Kidney epithelial cell (primary cell): ENCODE measurements around the genes GABRR3, OR5H6, OR5K4 and ST3GAL6.

DNA sequence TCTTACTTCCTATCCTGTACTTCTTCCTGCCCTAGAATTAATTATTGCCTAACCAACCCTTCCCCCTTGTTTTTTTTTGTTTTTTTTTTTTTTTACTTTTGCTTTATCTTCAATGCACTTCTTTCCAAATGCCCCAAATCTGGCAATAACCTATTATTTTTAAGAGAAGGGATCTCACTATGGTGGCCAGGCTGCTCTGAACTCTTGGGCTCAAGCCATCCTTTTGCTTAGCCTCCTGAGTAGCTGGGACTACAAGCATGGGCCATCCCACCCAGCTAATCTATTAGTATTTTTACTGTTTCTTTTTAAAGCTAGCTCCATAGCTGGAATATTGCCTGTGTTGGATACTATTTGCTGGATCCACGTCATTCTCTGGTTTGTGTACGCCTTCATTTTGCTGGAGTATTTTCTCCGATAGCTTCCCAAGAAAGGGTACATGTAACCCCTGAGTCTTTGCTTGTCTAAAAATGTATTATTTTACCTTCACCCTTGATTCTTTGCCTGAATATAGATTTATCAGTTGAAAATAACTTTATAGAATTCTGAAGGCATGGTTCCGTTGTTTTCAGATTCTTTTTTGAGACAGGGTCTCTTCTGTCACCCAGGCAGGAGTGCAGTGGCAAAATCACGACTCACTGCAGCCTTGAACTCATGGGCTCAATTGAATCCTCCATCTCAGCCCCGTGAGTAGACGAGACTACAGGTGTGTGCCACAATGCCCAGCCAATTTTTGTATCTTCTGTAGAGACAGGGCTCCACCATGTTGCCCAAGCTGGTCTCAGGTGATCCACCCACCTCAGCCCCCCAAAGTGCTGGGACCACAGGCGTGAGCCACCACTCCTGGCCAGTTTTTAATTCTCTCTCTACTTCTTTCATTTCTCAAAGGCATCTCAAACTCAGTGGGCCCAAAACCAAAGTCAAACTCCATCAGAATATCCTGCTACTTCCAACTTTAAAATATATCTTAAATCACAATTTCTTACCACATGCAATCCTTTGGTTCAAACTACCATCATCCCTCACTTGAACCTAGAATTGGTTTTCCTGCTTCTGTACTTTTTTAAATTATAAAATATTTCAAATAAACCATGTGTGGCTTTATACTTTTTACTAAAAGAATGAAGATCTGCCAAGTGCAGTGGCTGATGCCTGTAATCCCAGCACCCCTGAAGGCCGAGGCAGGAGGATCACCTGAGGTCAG, 3.7 kb downstream of the DHFR2 start:
- RAMPAGE, long total RNA: no peak
- RRBS: no CpG with 5 or more reads among the region's 9 CpGs

GRCh38 chr3:97439446-97439685, 325.2 kb upstream of the ARL6 start:
- RAMPAGE, long total RNA: no peak
- RRBS: no CpG with 5 or more reads among the region's 1 CpG

DNA sequence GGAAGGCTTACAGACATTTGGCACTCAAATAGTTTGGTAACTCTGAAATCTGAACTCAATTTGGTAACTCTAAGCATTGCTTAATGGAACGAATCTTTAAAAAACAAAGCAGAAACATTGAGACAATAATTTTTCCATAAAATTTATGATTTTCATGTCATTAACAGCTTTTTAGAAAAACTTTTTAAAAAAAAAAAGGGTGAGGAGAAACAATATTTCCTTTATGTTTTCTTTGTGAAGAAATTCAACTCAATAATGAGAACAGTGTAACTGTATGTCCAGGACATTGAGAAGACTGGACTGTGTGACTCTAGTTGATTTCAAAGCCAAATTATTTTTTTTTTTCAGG, 64.4 kb downstream of the CRYBG3 start:
- RAMPAGE, long total RNA: no peak
- RRBS: no CpG with 5 or more reads among the region's 1 CpG

- RAMPAGE, long total RNA: no peak
- RRBS: no CpG with 5 or more reads among the region's 3 CpGs
Observed at GRCh38 chr3:98035175-98035743, at the start of gene GABRR3. GABRR3 (minus strand) TSS chr3:98035315.

DNA sequence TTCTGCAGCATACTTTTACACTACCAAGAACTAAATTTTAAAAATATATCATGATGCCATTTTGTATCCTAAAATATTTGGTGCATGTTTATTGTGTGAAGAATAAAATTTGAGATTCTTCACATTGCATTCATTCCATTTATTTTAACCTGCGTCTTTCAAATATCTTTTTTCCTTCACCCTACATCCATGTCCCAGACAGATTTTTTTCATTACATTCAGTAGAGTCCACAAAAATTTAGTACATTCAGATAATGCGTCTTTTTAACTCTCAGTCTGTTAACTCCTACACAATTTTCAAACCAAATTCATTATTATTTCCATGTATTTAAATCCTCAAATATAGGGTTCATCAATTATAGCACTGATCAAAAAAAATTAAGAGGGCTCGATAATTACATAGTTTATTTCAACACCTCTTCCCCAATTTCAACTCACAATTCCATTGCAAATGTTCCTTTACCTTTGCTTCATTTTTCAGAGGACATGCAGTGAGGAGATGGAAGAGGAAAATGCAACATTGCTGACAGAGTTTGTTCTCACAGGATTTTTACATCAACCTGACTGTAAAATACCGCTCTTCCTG, at the start of gene OR5H6:
OR5H6 (plus strand) TSS at position 411 of the 586 bp plus-strand sequence.
- RAMPAGE, long total RNA: no peak
- RRBS: no CpG with 5 or more reads among the region's 4 CpGs

DNA sequence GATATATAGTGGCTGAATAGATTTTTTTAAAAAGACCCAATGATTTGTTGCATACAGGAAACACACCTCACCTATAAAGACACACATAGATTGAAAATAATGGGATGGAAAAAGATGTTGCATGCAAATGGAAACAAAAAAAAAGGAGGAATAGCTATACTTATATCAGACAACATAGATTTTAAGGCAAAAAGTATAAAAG, 17.1 kb downstream of the OR5H2 start:
- RAMPAGE, long total RNA: no peak

- RAMPAGE, long total RNA: no peak
- RRBS: no CpG with 5 or more reads among the region's 5 CpGs
Observed at GRCh38 chr3:98329476-98329881, 24.2 kb upstream of the OR5K4 start.

DNA sequence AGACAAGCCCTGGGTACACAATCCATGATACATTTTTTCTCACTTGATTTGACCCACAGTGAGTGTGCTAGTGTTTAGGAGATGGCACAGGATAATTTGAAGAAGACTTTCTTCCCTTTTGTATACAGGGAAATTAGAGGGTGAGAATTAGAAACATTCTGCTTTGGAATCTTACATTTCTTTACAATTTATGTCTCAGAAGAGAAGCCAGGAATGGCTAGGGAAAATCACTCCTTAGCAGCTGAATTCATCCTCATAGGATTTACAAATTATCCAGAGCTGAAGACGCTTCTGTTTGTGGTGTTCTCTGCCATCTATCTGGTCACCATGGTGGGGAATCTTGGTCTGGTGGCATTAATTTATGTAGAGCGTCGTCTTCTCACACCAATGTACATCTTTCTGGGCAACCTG, at the start of gene OR5K4:
OR5K4 (plus strand) TSS at position 214 of the 411 bp plus-strand sequence.
- RAMPAGE, long total RNA: no peak
- RRBS: no CpG with 5 or more reads among the region's 3 CpGs

DNA sequence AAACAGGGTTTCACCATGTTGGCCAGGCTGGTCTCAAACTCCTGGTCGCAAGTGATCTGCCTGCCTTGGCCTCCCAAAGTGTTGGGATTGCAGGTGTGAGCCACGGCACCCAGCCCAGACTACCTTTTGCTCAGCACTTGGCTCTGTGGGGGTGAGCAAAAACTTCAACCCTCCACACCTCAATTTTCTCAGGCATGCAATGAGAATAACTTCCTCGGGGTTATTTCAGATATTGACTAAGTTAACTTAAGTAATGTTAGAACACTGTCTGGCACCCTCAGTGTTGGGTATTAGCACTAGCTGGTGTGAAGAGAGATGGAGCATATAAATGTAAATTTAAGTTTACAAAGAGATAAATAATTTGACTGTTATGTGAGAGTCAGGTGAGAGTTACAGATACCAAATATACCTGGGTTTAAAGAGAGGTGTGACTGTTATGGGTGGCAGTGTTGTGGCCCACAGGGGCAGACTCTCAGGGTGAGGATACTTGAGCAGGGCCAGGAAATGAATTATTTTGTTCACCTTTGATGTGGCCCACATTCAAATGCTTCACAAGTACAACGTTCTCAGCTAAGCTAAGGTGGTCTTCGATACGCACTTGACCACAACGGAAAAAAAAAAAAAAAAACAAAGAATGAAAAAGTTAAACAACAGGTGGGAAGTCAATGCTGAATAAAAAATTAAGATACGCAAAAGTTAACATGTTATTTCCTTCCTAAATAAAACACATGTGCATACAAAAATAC, 28.9 kb downstream of the CPOX start:
- RAMPAGE, long total RNA: no peak
- RRBS: no CpG with 5 or more reads among the region's 8 CpGs

DNA sequence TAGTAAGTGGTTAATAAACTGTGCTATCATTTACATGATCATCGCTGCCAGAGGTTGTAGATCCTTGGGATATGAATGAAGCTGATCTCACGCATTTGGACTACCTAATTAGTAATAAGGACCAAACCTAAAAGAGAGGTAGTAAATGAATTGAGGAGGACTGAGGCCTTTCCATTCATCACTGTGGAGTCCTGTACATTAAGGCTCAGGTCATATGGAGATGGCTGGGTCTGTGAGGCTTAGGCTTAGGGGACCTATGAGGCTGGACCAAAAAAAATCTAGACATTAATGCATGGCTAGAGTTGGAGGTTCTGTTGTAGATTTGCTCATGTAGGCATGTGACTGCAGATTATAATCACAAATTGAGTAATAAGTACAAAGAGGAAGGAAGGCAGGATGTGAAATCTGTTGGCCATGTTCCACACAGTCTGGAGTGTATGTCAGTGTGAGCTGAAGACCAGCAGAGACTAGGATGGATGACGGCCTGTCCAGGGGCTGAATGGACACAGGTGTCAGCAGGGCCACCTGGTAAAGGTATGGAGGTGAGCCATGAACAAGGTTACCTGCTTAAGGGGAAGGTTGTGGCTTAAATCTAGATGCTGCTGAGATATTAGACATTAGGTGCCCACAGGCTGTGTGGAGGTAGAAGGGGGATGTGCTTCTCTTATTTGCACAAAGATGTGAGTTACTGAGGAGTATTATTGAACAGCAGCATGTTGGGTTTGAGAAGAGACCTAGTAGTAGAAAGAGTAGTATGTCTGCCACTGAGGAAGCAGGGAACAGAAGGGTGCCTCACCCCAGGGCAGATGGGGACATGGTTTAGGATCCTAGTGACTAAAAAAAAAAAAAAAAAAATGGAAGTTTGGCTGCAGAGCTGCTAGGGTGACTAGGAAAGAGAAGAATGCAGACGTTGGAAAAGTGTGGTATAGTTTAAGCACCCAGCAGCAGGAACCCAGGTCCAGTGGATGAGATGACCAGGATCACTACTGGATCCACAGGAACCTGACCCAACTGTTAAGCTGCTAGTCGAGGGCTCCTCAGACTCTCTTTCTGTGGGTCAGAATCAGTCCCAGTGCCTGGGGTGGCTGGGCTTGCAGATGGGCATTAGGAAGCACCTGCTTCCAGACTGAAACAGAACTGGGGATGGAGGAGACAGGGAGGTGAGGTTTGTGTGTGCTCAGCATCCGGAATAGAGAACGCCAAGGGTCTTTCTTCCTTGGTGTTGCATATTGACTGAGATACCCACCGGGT, at the start of gene ST3GAL6:
ST3GAL6 (plus strand) TSS at position 443 of the 1,251 bp plus-strand sequence.
- RAMPAGE, long total RNA: no peak
- RRBS: 89% methylated on average over 1 of the region's 8 CpGs

DNA sequence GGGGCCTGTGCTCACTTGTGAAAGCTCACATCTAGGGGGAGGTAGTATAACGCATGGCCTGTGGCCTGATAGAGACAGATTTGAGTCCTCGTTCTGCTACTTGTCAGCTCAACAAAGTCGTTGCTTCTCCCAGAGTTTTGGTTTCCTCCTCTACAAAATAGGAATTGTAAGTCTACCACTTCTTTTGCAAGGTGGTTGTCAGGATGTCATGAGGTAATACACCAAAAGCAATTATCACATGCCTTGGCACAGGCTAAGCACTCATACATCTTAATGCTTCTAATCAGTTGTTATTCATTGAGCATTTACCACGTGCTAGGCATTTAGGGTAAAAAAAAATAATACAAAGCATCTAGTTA, 1.4 kb downstream of the ST3GAL6 start:
- RAMPAGE, long total RNA: no peak
- RRBS: no CpG with 5 or more reads among the region's 4 CpGs

GRCh38 chr3:98770118-98770978, 7.2 kb downstream of the ST3GAL6 start:
- RAMPAGE, long total RNA: no peak
- RRBS: 80% methylated on average over 3 of the region's 8 CpGs

DNA sequence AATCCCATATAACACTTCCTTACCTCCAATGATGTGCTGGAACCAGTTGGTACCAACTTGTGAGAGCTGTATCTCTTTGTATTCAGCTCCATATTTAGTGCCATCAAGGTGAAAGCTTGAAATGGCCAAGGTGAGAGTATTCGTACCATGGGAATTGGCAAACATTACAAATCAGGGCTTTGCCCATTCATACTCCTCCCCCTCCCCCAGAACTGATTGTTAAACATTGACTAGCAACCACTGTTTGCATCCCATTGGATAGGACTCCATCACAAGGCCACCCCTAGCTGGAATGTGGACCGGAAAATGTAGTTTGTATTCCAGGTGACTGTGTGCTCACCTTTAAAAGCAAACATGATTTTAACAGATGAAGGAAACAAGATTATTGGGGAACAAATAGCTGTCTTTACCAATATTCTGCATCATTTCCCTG, 14.1 kb downstream of the ST3GAL6 start:
- RAMPAGE, long total RNA: no peak
- RRBS: no CpG with 5 or more reads among the region's 2 CpGs

DNA sequence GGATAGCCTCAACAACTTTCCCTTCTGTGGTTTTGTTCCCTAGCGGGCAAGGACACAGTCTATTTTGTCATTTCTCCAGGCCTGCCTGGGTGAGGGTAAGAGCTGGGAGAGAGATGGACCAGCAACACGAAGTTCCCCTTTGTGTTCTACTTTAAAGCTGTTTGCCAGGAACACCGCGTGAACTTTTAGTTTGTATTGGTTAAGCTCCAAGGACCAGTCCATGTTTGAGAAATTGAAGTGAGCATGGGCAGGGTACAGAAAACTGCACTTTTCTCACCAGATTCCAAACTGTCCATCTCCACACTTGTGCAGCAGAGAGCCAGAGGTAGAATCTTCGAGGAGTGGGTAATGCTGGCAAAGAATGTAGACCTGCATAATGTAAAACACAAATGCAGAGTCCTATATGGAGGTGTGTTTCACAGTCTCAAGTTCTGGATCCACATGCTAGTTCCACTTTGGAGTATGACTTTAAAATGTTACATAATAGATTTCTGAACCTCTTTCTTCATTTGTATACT, 21.1 kb downstream of the ST3GAL6 start:
- RAMPAGE, long total RNA: no peak
- RRBS: no CpG with 5 or more reads among the region's 5 CpGs

GRCh38 chr3:98901917-98902959, 743 bp upstream of the DCBLD2 start:
- RAMPAGE, long total RNA: no peak
- RRBS: 2% methylated on average over 6 of the region's 28 CpGs

DNA sequence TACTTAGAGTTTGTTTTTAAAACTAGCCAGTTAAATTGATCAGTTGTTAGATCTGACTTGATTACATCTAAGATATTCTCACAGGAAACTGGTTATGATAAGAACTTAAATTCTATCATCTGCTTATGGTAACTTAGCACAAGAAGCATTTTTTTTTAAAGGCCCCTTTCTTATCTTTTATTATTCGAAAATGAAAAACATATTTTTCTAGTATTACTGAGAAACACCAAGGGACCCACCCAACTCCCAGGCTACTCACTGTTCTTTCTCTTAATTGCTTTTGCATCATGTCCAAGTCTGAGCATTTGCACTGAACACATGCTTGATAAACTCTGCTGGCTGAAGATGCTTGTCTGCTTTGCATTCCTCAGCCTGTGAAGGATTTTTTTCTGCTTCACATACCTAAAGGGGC, 84.4 kb upstream of the DCBLD2 start:
- RAMPAGE, long total RNA: start-site peak on the minus strand centred at position 334 of the sequence, 72 bp wide, 77 and 90 reads in 2 replicates
- RRBS: no CpG with 5 or more reads among the region's 1 CpG

GRCh38 chr3:99641052-99641524, 2.7 kb downstream of the COL8A1 start:
- RAMPAGE, long total RNA: no peak
- RRBS: no CpG with 5 or more reads among the region's 2 CpGs

- RAMPAGE, long total RNA: no peak
- RRBS: no CpG with 5 or more reads among the region's 11 CpGs
Observed at GRCh38 chr3:99794242-99795064, 23.2 kb upstream of the CMSS1 start.

DNA sequence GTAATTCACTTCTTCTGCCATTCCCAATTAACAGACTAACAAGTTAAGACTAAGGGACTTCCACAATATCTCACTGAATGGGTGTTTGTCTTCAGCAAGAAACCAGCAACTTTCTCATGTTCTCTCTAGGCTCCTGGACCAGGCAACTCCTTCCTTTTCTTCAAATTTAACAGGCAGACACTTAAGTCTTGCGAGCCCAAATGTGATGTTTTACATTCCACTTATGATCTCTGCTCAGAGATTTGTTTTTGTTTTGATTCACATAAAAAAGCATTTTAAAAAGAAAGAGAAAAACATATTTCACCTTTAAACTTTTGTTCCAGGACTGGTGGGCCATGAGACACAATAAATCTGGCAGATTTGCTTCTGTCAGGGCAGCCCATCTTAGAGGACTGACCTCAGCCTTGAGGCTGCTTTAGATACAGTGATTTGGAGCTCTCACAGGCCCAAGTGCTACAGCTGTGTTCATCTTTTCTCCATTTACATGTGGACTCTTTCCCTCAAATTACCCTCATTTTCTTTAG, 51.9 kb downstream of the CMSS1 start:
- RAMPAGE, long total RNA: no peak
- RRBS: no CpG with 5 or more reads among the region's 1 CpG

DNA sequence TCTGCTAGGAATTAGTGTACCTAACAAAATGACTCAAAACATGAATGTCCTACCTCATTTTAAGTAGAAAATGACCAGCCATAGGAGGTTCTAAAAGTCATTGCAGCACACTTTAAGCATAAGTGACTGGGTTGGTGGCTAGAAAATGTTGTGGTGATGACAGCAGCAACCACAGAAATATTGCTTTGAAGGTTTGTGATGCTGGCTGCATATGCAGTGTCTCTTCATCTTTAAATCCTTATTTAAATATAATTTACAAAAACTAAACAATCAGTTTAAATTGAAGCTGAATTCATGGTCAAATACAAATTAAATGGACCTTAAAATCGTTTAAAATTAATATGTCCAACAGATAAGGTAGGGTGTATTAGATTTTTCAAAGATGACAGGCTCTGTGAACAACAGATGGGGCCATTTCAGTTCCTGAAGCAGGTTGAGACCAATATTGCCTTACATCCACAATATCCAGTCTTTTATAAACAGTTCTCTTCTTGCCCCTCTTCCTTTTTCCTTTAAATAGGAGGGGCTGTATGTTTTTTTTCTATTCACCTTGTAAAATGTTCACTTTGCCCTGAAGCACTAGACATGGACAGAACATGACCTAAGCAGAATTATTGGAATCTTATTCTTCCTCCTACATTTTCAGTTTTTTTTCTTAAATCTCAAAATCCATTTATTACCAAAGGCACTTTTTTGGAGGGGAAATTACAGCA, 55.5 kb downstream of the CMSS1 start:
- RAMPAGE, long total RNA: no peak
- RRBS: no CpG with 5 or more reads among the region's 1 CpG